SUDHL5 (cell line): ENCODE measurements around the genes SMPDL3B and SRSF4.

- PRO-cap: no peak
Measured at GRCh38 chr1:27613016-27613386, 9.1 kb upstream of the AHDC1 start.

DNA sequence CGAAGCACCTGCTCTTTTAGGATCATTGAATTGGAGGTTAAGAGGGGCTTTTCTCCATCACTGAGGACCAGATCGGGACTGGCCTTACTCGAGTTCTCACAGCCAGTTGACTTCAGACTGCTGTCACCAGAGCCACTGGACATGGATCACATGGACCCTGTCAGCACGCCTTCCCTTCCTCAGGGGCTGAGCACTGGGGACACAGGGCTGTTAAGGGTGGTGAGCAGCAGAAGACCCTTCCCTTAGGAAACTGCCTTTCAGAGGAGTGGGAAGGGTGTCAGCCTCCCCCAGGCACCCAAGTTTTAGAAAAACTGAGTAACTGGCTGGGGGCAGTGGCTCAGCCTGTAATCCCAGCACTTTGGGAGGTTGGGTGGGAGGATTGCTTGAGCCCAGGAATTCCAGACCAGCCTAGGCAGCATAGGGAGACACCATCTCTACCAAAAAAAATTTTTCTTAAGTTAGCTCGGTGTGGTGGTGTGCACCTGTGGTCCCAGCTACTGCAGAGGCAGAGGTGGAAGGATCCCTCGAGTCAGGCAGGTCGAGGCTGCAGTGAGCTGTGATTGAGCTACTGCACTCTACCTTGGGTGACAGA is 548 bp upstream of the FGR start:
- PRO-cap: no peak

- PRO-cap: no peak
Measured at GRCh38 chr1:27686469-27687127, 14.6 kb upstream of the IFI6 start.

- PRO-cap: no peak
Measured at GRCh38 chr1:27755136-27755553, 17.9 kb upstream of the STX12 start.

GRCh38 chr1:27859807-27860224 is 12.5 kb upstream of the THEMIS2 start:
- PRO-cap: no peak

GRCh38 chr1:27934705-27935811 is at the start of gene SMPDL3B:
Gene SMPDL3B, plus strand, starts transcription at chr1:27935000.
- PRO-cap: unidirectional peak, plus-strand start at chr1:27935000

- PRO-cap: no peak
Measured at GRCh38 chr1:28149964-28150887, 26.3 kb downstream of the PTAFR start.

GRCh38 chr1:28236848-28237523 is 1.1 kb downstream of the ATP5IF1 start:
- PRO-cap: no peak

DNA sequence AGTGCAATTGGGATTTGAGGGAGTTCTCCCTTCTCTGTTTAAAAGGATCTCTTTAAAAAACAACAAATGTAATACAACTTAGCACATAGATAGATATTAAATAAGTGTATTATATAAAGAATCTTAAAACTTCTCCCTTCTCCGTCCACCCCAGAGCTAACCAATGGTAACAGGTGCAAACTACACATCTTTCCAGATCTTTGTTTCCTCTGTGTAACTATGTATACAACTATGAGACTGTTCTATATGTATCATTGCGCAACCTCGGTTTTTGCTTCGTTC is 10.3 kb downstream of the ATP5IF1 start:
- PRO-cap: no peak

- PRO-cap: unidirectional peak, minus-strand start at chr1:28259989
Measured at GRCh38 chr1:28259739-28260676, 690 bp downstream of the SESN2 start.

GRCh38 chr1:28290898-28291285 is 31.6 kb downstream of the SESN2 start:
- PRO-cap: no peak

DNA sequence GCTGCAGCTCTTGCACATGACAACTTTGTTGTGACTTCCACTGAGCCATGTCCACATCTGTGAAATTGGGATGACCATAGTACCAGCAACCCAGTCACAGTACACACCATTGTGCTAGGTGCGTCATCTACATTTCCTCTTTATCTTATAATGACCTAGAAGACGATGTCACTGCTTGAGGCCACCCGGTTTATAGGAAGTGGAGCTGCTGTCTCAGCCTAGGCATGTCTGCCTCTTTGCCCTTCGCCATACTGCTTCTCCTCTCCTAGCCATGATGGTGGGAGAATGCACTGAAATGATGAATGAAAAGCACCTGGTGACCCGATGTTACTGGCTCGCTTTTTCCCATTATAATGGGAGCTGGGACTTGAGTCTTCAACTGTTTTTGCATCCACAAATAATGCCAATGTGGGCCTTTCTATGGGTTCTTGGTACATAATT is 13.6 kb upstream of the MED18 start:
- PRO-cap: no peak

DNA sequence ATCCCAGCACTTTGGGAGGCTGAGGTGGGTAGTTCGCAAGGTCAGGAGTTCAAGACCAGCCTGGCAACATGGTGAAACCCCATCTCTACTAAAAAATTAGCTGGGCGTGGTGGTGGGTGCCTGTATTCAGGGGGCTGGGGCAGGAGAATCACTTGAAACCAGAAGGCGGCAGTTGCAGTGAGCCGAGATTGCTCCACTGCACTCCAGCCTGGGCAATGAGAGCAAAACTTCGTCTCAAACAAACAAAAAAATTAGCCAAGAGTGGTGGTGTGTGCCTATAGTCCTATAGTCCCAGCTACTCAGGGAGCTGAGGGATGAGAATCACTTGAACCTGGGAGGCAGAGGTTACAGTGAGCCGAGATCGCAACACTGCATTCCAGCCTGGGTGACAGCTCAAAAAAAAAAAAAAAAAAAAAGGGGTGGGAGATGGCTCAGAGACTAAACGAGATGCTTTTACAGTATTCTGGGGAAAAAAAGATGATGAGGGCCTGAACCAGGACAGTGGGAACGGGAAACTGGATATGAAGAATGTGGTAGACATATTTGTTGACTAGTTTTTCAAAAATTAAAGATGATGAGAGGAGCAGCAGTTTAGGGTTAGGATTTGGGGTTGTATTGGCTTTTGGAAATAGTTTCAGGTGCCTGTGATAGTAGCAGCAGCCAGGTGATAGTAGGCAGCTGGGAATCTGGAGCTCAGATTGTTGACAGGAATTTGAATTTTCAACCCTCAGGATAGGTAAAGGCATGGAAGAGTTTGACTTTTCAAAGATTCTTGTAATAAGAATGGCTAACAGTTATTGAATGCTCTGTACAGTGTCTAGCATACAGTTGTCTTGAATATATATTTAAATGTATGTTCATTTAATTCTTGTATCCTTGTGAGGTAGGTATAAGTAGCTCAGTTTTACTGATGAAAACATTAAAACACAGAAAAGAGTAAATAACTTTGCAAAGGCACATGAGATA is 18.1 kb downstream of the YTHDF2 start:
- PRO-cap: no peak

DNA sequence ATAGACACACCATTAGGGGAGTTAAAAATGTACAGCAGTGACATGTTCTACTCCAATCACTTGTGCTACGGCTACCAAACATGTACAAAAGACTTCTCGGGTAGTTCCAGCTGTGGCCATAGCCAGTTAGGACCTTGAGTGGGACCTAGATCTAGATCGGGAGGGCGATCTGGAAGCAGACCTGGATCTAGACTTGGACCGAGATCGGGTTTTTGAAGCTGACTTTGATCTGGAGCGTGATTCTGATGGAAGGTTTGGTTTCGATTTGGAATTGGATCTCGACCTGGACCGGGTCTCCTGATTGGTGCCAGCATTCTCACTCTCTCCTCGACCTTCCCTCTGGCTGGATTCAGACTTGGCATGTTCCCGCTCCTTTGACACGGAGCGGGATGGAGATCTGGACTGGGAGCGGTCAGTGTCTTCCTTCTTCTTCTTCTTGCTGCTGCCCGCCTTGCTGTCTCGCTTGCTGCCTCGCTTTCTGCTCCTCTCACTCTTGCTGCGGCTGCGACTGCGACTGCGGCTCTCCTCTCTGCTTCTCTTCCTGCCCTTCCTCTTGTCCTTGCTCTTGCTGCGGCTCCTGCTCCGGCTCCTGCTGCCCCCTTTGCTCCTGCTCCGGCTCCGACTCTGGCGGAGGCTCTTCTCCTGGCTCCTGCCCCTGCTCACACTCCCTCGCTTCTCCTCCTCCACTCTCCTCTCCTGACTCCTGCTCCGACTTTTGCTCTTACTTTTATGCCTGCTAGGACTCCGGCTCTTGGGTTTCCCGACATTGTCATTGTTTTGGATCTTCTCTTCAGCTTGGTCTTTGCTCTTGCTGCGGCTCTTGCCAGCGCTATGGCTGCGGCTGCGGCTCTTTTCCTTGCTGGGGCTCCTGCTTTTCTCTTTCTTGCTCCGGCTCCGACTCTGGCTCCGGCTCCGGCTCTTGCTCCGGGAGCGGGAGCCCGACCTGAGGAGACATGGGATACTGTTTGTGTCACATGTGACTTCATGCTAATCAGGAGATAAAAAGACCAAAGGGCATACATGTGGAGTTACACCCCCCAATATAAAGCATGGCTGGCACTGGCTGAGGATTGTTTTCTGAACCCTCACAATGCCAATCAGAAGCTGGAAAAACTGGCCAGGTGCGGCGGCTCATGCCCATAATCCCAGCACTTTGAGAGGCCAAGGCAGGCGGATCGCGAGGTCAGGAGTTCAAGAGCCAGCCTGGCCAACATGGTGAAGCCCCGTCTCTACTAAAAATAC is 25.0 kb upstream of the TMEM200B start:
- PRO-cap: no peak

- PRO-cap: no peak
Measured at GRCh38 chr1:29150515-29151313, 27.0 kb upstream of the TMEM200B start.

DNA sequence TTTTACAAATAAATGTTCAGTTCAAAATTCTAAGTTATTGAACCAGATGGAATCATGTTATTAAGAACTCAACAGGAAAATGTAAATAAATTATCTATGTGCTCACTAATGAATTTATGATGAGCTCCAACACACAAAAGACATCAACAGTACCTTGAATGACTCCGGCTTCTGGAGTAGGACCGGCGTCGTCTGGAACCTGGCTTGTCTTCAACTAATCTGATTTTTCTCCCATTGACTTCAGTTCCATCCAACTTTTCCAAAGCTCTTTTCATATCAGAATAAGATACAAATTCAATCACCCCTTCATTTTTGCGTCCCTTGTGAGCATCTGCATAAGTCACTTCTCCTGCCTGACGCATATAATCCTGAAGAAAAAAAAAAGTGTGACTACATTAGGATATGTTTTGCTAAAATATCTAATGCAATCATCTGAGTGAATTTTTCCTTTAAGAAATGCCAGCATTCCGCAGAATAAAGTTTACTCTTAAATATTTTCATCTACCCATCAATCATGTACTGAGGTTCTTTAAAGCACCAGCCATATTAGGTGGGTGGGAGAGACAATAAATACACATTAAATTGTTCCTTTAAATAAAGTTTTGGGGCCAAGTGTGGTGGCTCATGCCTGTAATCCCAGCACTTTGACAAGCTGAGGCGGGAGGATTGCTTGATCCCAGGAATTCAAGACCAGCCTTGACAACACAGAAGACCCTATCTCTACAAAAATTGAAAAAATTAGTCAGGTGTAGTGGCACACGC is 27.0 kb downstream of the SRSF4 start:
- PRO-cap: no peak

DNA sequence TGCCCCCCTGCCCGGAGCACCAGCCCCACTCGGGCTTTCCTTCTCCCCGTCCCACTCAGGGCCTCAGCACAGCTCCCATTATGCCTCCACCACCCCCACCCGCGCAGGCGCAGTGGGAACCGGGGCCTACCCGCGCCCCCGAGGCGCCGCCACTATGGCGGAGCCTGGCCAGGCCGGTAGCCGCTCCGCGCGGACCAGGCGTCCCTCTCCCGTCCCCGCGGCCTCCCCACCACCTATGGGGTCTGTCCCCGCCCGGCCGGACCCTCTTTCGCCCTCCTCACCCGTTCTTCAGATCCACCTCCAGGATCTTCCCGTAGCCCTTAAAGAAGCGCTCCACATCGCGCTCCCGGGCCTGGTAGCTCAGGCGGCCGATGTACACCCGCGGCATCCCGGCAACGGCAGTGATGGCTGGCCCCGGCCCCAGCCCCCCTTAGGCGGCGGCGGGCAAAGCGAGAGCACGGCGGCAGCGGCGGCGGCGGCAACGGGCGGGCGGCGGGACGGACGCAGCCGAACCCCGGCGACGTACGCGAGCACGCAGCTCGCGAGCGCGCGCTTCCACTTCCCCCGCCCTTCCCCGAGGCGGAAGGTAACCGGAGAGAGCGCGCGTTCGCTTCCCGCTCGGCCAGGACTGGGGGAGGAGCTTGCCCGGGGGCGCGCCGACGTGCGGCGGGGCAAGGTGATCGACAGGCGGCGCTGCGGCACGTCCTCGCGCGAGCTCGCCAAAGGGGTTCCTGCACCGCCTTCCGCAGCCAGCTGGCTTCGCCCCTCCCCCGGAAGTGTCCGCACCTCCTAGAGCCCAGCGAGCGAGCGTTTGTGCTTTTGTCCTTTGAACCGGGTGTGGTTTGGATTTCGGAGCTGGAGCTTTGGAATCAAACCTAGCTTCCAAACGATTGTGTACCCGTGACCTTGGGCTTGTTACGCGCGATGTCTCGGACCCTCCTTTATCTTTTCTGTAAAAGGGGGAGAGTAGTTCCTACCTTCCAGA is at the start of gene SRSF4:
Gene SRSF4, minus strand, starts transcription at position 536 of the 985 bp plus-strand sequence.
- PRO-cap: bidirectional peak, plus-strand start at position 141 of the sequence, minus-strand start at position 57 of the sequence; bidirectional peak, plus-strand start at position 816 of the sequence, minus-strand start at position 406 of the sequence

- PRO-cap: no peak
Measured at GRCh38 chr1:30084720-30084980, 638.7 kb downstream of the MATN1 start.

DNA sequence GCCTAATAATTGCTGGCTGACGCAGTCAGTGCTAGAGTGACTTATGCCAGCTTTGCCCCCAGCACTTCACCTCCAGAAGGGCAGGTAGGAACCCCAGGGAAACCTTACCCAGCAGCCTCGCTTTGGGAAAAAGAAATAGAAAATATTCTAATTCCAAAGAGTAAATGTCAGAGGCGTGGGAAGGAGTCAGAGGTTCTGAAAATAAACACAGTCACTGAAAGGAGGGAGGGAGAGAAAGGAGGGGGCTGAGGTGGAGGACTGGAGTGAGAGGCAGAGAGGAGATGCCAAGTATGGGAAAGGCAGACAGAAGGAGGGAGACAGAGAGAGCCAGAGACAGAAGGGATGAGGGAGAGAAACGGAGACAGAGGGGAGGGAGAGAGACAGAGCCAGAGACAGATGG is 525.9 kb downstream of the MATN1 start:
- PRO-cap: no peak

DNA sequence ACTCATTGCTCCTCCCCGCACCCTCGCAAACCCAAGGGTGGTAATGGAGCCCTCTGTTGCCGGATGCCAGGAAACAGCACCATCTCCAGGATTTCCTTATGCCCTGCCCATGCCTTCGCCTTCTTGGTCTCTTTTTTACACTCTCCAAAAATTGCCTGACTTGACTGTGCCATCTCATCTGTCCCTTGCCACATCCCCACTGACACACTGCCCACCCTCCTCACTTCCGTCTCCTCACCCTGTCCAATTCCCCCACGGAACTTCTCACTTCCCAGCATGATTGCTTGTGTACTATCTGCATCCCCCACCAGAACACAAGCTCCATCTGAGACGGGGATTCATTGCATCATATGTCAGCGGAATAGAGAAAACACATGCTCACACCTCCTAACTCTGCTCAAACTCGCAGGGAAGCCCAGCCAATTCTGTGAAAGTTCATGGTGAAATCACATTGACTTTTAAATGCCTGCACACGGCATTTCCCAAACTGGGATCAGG is 201.2 kb downstream of the MATN1 start:
- PRO-cap: no peak